Myometrial cell (primary cell): ENCODE measurements around a stretch of chr10.

DNA sequence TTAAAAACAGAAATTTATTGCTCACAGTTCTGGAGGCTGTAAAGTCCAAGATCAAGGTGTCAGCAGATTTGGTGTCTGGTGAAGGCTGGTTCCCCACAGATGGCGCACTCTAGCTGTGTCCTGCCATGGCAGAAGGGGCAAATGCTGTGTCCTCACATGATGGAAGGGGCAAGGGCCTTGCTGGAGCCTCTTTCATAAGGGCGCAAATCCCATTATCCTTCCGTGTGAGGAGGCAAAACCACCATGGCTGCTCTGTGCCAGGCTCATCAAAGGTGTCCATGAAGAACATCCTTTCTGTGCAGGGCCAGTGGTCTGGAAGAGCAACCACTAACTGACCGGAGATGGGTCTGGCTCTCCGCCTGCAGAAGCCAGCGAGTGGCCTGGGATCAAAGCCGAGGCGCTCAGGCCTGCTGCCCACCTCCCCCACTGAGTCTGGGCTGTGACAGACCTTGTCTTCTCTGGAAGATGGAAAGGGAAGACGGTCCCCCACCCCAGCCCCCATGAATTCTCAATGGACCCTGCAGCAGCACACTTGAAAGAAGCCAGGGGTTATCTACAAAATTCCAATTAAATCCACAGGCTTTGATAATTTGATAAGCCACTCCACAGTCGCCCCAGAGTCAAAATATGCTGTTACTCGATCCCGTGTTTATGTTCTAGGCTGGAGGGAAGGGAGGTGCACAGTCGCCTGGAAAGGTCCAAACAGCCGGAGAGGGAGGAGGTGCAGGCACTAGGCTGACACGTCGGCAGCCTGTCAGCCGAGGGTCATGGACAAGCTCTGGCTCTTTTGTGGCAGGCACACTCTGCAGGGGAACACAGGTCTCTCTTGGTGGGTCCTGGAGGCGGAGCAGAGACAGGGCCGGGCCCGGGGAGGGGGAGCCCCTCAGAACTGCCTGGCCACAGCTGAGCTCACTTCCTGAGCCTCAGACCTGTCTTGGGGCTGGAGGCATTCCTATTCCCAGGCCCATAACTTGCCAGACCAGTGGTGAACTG lies 135.0 kb downstream of the SH3PXD2A start:
- RAMPAGE, long total RNA, result no peak

- RAMPAGE, long total RNA, result no peak
Measured at GRCh38 chr10:103758131-103758723, 97.1 kb downstream of the SH3PXD2A start.

- RAMPAGE, long total RNA, result no peak
Measured at GRCh38 chr10:103780182-103780921, 75.0 kb downstream of the SH3PXD2A start.

DNA sequence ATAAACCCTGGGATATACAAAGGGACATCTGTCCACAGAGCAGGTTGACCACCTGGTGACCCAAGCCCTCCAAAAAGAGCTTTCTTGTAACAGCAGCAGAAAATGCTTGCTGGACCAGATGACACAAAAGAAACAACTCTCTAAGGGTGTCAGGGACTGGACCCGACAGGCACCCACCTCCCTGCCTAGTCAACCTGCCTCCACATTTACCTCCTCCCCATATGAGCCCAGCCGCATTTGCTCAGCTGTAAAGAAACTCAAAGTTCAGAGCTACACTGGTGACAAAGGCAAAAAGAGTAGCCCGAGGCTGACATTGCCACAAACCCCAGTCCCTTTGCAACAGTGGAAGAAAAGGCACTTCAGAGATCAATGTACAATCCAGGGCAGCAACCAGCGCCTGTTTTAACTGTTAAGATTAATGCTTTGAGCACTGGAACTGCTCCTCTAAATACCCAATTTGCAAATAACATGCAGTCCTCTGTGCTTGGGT lies 1.5 kb downstream of the SH3PXD2A start:
- RAMPAGE, long total RNA, result no peak

GRCh38 chr10:103893854-103894240 lies 24.1 kb downstream of the STN1 start:
- RAMPAGE, long total RNA, result no peak

- RAMPAGE, long total RNA, result no peak
Measured at GRCh38 chr10:103894241-103894935, 23.6 kb downstream of the STN1 start.

- RAMPAGE, long total RNA, result no peak
Measured at GRCh38 chr10:103998786-103999374, 31.9 kb downstream of the SLK start.

DNA sequence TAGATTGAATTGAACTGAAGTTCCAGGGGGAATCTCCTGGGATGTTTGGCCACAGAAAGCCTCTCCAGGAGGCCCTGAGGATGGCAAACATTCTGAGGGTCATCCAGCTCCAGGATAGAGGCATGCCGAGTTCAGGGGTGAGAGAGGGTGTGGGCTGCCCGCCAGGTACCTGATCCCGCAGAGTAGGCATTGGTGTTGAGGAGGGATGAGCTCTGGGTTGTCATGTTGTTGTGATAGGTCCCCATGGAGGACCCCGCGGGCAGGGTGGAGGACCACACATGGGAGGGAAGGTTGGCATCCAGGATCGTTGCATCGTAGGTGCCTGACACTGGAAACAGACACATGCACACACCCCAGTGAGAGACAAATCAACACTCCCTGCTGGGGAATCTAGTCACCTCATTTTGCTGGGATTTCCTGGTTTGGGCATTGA lies 21.4 kb downstream of the COL17A1 start:
- RAMPAGE, long total RNA, result no peak

DNA sequence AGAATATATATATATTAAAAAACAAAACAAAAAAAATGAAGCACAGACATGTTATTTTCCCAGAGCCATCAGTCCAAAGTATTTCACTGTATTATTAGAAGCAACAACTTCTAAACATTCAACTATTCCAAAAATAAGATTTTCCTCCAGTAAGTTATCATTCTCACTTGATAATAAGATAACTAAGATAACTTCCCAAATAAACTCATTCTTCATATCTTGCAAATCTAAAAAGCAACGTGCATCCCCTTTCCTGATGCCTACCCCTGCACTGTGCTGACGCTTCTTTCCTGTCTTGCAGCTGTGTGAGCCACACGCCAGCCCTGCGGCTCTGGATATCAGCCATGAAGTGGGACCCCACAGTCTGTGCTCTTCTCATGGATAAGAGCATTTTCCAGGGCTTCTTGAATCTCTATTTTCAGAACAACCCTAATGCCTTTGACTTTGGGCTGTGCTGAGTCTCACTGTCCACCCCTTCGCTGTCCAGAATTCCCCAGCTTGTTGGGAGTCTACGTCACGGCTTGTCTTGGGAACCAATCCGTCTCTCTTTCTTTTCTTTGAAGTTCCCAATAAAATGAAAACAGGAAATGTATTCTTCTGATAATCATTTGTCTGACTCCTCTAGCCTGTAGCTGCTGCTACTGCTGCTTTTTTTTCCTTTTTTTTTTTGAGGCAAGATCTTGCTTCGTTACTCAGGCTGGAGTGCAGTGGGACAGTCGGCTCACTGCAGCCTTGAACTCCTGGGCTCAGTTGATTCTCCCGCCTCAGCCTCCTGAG lies 30.0 kb downstream of the GSTO2 start:
- RAMPAGE, long total RNA, result no peak

DNA sequence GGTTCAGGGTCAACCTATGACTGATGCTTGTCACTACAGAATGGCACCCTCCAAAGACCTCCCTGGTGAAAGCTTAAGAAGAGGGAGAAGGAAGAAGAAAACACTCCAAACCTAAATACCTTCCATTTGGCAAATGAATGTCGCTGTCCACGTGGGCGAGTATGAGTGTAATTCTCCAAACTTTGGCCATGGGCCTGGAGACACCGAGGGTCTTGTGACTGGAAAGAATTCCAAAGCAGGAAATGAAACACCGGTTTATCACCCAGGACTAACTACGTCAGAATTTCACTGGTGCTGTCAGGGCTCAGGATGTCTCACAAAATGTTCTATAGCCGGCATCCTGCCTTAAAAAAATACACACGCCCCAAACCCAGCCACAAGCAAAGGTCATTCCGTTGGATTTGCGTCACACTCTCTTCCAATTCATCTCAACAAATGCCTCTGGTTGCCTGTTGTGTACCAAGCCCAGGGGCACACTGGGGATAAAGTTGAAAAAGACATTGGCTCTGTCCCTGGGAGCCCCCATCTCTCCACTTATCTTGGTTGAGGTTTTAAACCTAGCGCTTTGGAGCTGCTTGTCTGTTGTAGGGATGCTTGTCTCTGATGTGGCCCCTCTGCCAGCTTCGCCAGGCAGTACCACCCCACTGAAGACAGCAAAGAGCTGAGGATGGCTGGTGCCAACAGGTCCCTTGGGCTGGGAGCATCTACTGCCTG lies 31.1 kb downstream of the GSTO2 start:
- RAMPAGE, long total RNA, result no peak

- RAMPAGE, long total RNA, result no peak
Measured at GRCh38 chr10:104328330-104328838, 9.9 kb downstream of the ITPRIP start.

GRCh38 chr10:104732139-104732572 lies 91.1 kb downstream of the SORCS3 start:
- RAMPAGE, long total RNA, result no peak

GRCh38 chr10:104735104-104735673 lies 94.1 kb downstream of the SORCS3 start:
- RAMPAGE, long total RNA, result no peak

DNA sequence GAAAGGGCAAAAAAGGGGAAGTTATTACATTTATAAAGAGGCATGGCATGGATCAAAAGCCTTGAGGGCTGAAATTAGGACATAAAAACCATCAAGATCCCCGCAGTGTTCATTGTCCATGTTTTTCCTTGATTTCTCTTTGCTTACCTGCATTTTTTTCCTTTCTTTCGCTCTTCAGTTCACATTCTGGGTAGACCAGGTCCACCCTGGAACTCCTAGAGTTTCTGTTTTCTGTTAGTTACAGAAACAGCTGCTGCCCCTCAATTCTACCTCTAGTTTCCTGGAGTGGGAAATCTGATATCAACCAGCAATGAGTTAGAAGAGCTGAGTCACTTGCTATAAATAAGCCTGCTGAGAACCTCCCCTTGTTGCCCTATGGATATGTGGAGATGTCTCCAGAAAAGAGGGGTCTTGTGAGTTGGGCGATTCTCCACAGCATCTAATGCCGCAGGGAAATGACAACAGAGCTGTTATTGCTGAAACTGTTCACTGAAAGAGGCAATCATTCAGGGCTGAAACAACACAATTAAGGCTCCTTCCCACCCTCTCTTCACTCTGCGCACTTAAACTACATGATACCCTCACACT lies 132.2 kb downstream of the SORCS1 start:
- RAMPAGE, long total RNA, result no peak

GRCh38 chr10:109898686-109899165 lies 24.6 kb downstream of the XPNPEP1 start:
- RAMPAGE, long total RNA, result no peak

DNA sequence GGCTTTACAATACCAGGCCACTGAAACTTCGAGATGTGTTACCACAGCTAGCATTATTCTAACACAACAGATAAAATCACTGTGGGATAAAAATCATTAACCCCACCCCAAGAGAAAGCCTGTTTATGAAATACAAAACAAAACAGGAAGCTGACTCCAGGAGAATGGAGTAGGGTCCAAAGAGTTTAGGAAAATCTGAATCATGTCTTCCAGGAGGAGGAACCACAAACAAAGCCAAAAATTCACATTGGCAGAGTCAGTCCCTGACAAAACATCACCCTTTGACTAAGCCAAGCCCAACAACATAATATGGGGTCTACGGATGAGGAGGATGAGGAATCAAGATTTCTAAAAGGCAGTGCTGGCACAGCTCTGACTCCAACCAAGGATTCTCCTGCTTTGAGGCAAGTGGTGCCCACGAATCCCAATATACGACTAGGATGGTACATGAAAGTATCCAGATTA lies 23.8 kb downstream of the XPNPEP1 start:
- RAMPAGE, long total RNA, result no peak

DNA sequence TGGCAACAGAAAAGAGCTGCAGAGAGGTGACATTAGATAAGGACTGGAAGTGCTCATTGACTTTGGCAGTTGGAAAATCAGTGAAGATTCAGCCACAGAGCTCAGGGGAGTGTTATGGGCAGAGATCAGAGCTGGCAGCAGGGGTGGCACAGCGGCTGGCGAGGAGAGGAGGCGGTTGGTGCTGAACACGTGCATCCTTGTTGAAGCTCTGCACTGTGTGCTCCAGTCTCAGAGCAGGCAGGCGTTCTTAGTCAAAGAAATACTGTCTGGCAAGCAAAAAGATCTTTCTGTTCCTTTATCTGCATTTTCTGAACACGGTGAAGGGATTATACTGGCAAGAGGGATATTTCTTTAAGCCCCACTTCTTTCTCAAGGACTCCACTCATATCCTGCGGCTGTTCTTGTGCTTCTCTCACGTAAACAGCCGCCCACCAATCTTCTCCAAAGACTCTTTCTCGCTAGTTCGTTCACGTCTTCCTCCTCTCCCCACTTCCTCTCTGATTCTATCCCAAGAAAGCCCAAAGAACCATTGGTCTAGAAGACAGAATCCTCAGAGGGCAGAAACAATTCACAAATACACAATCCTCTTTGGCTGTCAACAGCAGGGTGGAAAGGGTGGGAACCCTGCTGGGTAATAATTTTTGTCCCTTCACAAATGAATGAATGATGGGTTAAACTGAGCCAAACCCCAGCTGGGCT lies 38.6 kb upstream of the ADD3 start:
- RAMPAGE, long total RNA, result no peak

- RAMPAGE, long total RNA, result no peak
Measured at GRCh38 chr10:110067906-110068448, 60.2 kb downstream of the ADD3 start.

- RAMPAGE, long total RNA, result no peak
Measured at GRCh38 chr10:110151481-110152029, 55.9 kb upstream of the MXI1 start.

DNA sequence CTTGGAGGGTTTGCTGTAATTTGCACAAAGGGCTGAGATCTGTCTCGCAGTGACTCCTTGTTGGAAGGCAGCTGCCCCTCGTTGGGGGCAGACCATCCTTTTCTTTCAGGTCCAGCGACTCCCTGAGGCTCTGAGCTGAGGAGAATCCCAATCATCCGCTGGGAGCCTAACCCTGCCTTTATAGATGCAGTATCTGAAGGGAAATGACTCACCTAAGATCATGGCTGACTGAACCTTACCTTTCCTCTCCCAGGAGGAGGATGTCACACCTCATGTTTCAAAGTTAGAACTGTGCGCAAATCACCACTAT lies 36.4 kb upstream of the MXI1 start:
- RAMPAGE, long total RNA, result no peak